ENCODE results near the genes ACOX3, USP17L13 and ZNF518B.

- RRBS, result no CpG with 5 or more reads among the region's 7 CpGs
Observed at GRCh38 chr4:8207333-8207778, 8.3 kb downstream of the SH3TC1 start.

DNA sequence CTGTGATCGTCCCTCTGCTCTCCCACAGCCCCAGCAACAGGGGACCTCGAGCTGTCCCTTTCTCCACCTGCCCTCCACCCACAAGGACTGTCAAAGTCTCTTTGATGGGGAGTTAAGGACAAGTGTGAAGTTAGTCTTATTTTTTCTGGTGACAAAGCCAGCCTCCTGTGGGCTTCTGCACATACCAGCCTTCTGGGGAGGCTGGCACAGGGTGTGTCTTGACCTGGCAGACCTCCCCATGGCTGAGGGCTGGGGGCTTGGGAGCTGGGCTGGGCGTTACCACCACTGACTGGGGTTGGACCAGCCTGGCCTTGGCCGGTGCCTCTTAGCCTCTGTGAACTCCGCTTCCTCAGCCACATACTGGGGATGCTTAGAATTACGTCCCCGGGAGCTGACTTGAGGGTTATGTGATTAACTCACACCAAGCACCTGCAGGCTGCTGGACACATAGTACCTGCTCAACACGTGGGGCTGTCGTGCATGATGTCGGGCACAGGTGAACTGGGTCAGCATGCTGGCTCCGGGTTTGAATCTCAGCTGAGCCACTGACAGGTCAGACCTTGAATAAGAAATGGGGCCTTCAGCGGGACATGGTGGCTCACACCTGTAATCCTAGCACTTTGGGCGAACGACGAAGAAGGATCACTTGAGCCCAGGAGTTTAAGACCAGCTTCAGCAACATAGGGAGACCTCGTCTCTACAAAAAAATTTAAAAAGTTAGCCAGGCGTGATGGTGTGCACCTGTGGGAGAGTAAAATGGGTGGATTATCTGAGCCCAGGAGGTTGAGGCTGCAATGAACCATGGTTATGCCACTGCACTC, 14.2 kb downstream of the SH3TC1 start:
- RRBS, result 82% methylated on average over 4 of the region's 17 CpGs

GRCh38 chr4:8216760-8217322, 17.8 kb downstream of the SH3TC1 start:
- RRBS, result 63% methylated on average over 18 of the region's 22 CpGs

- RRBS, result 52% methylated on average over 22 of the region's 57 CpGs
Observed at GRCh38 chr4:8227709-8228872, 29.0 kb downstream of the SH3TC1 start.

DNA sequence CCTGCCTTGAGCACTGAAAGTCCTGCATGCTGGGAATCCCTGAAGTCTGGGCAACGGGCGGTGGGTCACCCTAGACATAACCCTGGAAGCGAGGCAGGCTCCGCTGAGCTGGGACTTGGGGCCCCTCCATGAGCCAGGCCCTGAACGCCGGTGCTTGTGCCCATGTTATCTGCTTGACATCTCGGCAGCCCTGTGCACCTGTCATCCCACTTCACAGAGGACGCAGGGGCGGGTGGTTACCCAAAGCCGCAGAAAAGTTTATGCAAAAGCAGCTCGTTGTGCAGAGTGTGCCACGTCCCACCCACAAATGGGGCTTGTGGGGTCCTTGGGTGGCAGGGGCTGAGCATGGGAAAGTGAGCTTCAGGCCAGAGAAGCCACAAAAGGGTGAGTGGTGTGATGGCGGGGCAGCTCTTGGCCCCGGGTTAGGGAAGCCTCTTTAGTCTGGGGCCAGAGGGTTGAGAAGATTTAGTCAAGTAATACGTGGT, 29.8 kb downstream of the SH3TC1 start:
- RRBS, result no CpG with 5 or more reads among the region's 15 CpGs

- RRBS, result no CpG with 5 or more reads among the region's 10 CpGs
Observed at GRCh38 chr4:8276441-8276931, 6.9 kb downstream of the HTRA3 start.

- RRBS, result 77% methylated on average over 5 of the region's 20 CpGs
Observed at GRCh38 chr4:8291328-8291794, 21.8 kb downstream of the HTRA3 start.

GRCh38 chr4:8309172-8309956, 39.8 kb downstream of the HTRA3 start:
- RRBS, result 13% methylated on average over 7 of the region's 22 CpGs

GRCh38 chr4:8365793-8366466, 74.6 kb downstream of the ACOX3 start:
- RRBS, result 61% methylated on average over 2 of the region's 16 CpGs

DNA sequence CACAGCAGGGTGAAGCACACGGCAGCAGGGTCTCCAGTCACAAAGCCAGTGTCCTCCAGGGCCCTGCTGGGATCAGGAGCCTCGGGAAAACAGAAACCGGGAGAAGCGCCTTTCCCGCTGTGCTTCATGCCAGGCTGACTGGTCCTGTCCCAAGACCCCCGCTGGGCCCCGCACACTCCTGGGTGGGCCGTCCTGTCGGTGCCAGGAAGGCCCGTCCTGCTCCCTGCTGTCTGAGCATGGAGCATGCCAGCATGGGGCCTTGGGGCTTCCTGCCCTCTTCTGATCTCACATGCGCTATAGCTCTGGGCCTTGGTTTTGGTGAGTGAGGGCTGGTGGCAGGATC, 64.1 kb downstream of the ACOX3 start:
- RRBS, result no CpG with 5 or more reads among the region's 11 CpGs

DNA sequence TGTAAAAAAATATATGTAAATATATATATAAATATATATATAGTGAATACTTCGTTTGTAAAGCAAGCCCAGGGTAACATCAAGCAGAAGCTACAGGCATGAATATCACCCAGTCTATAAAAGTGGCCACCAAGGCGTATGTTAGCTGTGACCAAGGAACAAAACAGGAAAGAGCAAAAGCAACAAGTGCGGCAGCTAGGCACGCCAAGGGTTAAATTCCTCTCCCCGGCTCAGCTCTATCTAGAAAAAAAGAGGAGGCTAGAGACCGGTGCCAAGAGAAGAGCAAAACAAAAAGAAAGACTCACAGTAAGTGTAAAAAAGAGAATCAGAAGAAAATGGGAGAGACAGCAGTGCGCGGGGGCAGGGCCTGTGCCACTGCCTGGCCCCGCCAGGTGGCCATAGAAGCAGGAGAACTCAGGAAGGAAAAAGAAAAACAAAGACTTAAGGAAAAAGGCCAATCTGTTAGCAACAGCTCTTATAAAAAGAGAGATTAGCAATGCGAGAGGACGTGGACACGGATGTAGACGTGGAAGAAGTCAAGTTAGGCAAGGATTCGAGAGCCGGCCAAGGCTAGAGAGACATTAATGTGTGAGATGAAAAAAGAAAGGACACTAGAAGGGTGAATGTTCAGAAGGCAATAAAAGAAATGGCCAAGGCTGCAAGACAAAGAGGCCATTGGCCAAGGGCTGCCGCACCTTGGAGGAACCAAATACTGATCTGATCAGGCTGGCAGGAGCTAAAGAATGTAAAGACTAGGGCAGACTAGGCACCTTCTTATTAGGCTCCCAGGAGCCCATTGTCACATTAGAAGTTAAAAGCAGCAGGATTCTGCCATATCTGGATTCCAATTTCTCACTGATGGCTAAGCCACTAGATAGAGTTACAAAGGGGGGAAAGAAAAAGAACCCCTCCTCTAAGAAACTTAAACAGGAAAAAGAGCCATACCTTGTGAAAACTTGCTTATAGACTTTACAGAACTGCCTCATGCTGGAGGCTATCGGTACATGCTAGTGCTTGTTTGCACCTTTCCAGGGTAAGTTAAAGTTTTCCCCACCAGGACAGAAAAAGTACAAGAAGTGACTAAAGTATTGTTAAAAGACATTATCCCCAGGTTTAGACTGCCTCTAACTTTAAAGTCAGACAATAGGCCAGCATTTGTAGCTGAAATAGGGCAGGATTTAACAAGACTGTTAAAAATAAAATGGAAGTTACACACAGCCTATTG, 3.0 kb downstream of the ACOX3 start:
- RRBS, result no CpG with 5 or more reads among the region's 17 CpGs

- RRBS, result 2% methylated on average over 15 of the region's 42 CpGs
Observed at GRCh38 chr4:8439931-8440943, at the start of gene ACOX3. TSS of gene ACOX3 (minus strand) at chr4:8440723.

- RRBS, result no CpG with 5 or more reads among the region's 20 CpGs
Observed at GRCh38 chr4:8478857-8479584, 38.4 kb downstream of the TRMT44 start.

GRCh38 chr4:8536880-8537680, 43.1 kb upstream of the GPR78 start:
- RRBS, result no CpG with 5 or more reads among the region's 13 CpGs

- RRBS, result no CpG with 5 or more reads among the region's 20 CpGs
Observed at GRCh38 chr4:9224655-9225176, at the start of gene USP17L13. TSS of gene USP17L13 (plus strand) at chr4:9224896.

- RRBS, result no CpG with 5 or more reads among the region's 3 CpGs
Observed at GRCh38 chr4:10086900-10087137, 29.8 kb downstream of the WDR1 start.

- RRBS, result 93% methylated on average over 4 of the region's 9 CpGs
Observed at GRCh38 chr4:10093361-10093667, 23.3 kb downstream of the WDR1 start.

DNA sequence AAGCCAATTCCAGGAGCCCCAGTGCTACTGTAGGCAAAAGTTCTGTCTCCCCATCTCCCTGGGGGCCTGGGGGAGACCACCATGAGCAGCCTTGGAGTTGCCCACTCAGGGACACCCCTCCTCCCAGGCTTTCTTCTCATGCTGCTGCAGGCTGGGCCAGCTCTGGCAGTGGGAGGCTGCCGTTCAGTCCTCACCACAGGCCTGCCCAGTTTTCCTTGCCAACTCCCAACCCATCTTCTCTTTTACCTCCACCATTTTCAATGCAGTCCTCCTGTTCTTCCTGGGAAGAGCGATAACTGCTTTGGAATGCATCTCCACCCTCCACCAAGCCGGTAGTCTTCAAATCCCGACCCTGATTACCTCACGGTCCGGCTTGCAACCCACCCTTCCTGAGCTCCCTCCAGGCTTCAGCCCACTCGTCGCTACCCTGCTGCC, 9.5 kb downstream of the WDR1 start:
- RRBS, result 6% methylated on average over 3 of the region's 8 CpGs

GRCh38 chr4:10113778-10115083, 2.4 kb downstream of the WDR1 start:
- RRBS, result no CpG with 5 or more reads among the region's 21 CpGs

DNA sequence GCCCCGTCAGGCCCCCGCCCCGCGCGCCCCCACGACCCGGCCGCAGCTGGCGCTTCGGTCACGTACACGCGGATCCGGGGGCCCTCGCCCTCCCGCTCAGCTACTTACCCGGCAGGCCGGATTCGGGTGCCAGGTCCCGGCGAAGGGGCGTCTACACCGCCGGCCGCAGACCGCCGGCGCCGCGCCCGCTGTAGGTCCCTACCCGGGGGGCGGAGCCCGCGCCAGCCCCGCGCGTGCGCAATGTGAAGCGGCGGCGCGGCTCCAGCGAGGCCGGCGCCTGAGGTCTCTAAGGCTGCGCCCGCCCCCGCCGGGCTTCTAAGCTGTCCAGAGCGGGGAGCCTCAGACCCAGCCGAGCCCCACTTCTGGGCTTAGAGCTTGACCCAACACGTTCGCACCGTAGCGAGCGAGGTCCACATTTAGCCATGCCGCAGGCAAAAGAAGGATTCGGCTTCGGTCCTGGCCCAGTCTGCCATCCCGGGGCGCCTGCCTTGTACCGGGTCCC, at the start of gene ZNF518B:
Gene ZNF518B, minus strand, starts transcription at position 218 of the 502 bp plus-strand sequence.
- RRBS, result 3% methylated on average over 32 of the region's 63 CpGs